ENCODE data around the genes MACROH2A1 and CXCL14.

- PRO-cap, 7 experiments = no peak in any of the 7 experiments
Observed at GRCh38 chr5:134948693-134949217, 19.0 kb upstream of the CATSPER3 start.

DNA sequence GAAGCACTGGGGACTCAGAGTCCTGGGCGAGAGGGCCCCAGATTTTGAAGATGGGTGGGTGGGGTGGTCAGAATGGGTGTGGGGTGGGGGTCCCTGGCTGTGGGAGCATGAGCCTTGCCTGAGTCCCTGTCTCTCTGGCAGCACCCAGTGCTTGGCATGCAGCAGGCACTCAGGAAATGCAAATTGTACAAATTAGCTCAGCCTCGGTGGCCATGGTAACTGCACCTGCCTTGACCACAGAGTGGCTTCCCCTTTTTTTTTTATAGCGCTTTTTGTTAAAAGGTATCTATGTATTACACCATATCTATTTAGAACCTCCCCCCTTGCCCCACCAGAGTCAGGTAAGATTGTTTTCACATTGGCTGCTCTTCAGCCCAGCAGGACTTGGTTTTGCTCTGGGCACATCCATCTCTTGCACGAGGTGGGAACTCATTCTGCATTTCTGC, 19.3 kb upstream of the PITX1 start:
- PRO-cap, 7 experiments = no peak in any of the 7 experiments

DNA sequence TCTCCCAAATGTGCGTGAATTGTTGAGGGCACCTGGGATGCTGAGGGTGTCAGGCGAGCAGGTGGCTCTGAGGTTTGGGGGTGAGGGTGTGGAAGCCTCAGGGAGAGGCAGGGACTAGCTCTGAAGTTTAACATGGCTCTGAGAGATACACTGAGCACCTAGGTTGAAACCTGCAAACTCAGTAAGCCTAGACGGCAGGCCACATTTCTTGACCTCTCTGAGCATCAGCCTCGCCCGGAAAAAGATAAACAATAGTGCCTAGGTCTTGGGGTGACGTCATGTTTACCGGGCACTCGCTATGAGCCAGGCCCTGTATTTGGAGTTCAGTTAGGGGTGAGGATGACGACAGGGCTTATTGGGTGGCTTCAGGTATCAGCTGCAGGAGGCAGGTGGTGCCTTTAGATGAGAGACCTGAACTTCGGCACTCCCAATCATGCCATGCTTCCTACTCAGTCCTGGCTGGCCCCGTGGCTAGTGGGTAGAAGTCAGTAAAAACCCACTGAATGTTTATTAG, 107.8 kb upstream of the PITX1 start:
- PRO-cap, 7 experiments = no peak in any of the 7 experiments

DNA sequence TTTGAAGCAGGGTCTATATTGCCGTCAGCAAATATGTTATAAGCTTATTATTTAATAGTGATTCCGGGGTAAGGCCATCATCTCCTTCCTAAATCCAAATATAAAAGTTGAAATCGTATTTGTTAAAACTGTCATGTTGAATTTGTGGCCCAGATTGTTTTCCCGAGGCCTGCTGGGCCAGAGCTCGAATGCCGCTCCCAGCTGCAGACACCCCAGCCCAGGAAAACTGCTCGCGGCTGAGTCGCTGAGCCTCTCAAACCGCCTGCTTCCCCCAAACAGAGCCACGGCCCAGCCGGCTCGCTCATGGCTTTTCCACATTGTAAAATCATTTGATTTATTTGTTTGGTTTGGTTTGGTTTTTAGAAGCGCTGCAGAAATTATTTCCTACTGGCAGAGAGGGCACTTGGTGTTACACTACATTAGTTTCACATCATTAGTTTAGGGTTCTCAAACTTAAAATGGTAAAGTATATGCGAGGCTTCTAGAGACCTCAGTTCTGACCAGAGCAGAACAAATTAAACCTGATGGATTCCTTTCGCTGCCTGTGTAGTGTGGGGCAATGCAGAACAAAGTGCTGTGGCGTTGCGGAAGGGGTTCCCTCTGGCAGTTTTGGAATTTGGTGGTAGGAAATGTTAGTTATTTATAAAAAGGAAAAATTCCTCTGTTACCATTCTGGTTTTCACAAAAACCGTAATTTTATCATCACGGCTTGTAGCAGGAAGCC, 156.5 kb upstream of the PITX1 start:
- PRO-cap, 7 experiments = no peak in any of the 7 experiments

DNA sequence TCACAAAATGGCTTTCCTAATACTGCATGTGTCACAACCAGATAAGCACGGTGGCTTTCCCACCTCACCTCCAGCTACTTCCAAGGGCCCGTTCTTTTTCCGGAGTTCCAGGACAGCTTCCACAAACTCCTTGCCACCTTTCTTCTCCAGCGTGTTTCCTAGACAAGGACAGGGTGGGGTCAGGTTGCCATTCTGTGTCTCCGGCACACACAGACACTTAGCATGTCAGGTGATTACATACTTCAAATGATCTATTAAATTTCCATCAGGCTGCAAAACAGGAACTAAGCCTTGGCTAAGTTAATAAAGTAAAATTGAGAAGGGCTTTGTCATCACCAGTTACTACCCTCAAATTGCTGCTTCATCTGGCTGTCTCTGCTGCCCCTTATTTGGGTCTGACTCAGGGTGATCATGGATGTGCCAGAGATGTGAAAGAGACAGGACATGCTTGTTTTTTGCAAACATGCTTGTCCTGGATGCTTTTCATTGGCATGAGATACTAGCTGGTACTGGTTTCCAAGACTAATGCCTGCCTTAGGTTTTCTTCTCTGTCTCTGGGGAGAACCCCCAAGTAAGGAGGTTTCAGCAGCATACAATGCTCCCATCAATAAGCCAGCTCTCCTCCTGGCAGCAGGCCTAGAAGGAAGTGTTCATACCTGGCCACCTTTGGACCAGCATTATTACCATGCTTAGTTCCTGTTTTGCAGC, 53.0 kb downstream of the MACROH2A1 start:
- PRO-cap, 7 experiments = no peak in any of the 7 experiments

GRCh38 chr5:135376428-135377062, 22.5 kb downstream of the MACROH2A1 start:
- PRO-cap, 7 experiments = peak in 1 of 7 experiments; most common minus-strand start chr5:135376662 (in 1)

GRCh38 chr5:135377735-135378381, 21.2 kb downstream of the MACROH2A1 start:
- PRO-cap, 7 experiments = no peak in any of the 7 experiments

GRCh38 chr5:135387411-135387916, 11.6 kb downstream of the MACROH2A1 start:
- PRO-cap, 7 experiments = no peak in any of the 7 experiments

DNA sequence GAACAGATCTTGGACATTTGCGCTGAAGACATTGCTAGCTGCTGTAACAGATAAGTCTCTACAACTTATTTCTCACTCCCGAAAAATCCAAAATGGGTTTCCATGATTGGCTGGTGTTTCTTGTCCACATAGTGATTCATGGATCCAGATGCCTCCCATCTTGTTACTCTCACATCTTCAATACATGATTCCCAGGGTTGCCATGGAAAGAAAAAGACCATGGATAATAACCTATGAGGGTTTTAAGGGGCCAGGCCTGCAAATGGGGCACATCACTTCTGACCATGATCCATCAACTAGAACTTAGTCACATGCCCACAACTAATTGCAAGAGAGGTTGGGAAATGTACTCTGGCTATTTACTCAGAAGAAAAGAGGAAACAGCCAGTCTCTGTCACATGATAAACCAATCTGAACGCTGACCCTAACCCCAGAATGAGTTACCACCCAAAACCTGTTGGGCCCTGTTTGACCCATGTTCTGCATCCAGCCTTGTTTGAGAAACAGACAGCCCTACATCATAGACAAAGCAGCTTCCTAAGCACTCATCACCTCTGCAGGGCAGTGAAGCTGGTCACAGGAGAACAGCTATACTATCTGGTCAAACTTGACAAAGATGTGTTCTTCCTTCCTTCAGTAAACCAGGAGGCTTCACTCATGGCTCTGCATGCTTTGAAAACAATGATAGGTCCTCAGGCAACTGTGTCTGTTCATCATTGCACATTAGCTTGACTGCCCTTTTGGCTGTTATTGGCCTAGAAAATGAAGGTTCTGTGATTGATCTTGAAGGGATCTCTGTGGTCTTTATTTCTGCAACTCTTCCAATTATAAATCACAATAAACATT, 5.8 kb downstream of the MACROH2A1 start:
- PRO-cap, 7 experiments = no peak in any of the 7 experiments

GRCh38 chr5:135399122-135400050, at the start of gene MACROH2A1:
MACROH2A1 (minus strand) TSS chr5:135399231.
- PRO-cap, 7 experiments = peak in 7 of 7 experiments; most common plus-strand start chr5:135399281 (in 4); most common minus-strand start chr5:135399224 (in 6)

GRCh38 chr5:135578589-135579320, at the start of gene CXCL14:
CXCL14 (minus strand) TSS chr5:135578991.
- PRO-cap, 7 experiments = no peak in any of the 7 experiments

DNA sequence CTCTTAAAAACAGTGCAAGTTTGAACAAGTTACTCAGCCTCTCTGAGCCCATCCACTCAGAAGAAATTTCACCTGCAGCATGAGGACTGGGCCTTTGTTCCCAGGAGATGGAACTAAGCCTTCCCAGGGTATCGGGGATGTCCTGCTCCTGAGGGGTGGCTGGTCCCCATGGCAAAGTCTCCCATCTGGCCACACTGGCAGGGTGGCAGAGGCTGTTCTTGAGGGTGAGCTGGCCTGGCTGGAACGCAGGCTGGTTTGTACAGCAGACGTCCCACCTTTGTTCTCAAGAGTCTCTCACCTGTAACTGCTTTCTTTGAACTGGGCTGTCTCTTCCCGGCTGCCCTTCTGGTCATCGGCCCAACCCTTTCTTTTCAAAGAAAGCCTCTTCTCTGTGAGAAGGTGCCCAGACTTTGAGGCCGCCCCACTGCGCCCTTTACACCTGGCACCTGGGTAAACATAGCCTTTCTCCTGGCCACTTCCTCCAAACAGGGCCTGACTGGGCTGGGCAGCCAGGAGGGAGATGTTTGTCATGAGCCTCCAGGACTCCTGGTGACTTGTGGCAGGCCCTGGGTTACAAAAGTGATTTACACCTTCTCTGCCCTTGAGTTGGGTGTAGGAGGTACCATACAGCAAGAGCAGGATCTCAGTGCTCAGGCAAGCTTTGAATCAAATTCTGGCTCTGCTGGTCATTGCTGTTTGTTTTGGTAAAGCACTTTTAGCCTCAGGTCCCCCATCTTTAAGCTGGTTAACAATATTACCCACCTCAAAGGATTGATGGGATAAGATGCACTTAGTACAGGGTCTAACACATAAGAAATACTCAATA, 127.1 kb upstream of the CXCL14 start:
- PRO-cap, 7 experiments = no peak in any of the 7 experiments

- PRO-cap, 7 experiments = no peak in any of the 7 experiments
Observed at GRCh38 chr5:135834836-135835750, 630 bp downstream of the SLC25A48 start.

DNA sequence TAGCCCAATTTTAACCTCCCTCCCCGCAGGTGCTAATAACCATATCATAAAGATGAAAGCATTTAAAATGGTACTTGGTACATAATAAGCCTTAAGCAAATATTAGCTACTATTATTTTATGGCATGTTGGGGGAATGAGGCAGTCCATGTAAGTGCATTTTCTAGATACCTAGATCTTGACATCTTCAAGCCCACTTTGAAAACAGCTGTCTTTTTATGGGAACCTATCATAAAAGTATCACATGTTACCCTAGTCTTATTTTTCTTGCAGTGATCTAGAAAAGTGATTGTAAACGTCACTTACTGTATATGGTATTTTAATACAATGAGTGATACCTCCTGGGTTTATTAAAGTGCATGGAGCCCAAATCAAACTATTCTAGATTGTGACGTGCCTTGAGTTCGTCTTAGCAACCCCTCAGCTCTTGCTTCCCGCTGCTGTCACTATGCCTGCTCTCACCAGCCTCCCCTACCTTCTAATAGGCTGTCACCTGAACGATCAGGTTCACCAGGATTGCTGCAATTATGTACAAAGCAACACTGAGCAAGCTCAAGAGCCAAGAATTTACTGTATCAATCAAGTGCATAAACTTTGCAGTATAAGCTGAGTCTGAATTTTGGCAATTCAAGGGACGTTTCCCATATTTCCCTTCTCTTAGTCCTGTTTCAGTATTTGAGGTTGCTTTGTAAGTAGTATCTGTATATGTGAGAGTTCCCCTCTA, 3.1 kb downstream of the LECT2 start:
- PRO-cap, 7 experiments = no peak in any of the 7 experiments

DNA sequence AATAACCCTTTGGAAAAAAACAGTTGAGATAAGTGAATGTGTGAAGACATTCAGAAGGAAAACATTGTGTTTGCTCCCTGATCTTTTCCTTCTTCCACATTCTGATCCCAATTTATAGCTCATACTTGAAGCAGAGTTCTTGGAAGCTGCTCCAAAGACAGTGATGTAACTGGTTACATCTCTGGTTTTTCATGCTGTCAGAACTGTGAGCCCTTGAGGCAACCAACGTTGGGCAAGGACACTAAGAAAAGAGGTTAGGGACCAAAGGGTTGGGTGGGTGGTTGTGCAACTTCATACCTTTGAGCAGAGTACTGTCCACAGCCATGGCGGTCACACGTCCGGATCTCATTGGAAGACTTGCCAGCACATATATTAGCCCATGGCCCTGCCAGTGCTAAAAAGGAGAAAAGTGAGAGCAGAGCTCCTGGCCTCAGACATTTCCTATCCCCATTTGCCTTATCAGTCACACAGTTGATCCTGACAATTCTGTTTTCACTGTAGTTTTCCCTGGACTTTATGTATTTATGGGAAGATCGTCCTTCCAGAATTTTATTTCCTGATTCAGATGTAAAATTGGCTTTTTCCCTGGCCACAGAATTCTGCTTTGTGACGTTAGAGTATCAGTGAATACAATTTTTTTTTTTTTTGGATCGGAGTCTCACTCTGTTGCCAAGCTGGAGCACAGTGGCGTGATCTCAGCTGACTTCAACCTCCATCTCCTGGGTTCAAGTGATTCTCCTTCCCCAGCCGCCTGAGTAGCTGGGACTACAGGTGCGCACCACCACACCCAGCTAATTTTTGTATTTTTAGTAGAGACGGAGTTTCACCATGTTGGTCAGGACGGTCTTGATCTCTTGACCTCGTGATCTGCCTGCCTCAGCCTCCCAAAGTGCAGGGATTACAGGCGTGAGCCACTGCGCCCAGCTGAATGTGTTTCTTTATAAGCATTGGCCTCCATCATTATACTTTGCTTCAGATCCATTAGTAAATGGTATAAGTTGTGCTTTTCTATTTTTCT, 1.9 kb downstream of the LECT2 start:
- PRO-cap, 7 experiments = no peak in any of the 7 experiments

DNA sequence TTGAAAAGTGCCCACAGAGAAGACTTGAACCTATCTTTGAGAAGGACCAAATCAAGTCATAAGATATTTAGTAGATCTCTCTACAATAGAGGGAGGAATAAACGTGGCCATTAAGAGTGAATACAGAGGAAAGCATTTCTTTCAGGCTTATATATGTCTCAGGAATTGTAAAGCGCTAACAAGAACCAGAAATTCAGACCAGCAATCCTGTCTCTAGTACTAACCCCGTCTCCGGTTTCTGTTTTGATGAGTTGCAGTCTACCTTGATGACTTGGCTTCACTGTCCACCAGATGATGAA, 8.6 kb upstream of the TGFBI start:
- PRO-cap, 7 experiments = no peak in any of the 7 experiments

DNA sequence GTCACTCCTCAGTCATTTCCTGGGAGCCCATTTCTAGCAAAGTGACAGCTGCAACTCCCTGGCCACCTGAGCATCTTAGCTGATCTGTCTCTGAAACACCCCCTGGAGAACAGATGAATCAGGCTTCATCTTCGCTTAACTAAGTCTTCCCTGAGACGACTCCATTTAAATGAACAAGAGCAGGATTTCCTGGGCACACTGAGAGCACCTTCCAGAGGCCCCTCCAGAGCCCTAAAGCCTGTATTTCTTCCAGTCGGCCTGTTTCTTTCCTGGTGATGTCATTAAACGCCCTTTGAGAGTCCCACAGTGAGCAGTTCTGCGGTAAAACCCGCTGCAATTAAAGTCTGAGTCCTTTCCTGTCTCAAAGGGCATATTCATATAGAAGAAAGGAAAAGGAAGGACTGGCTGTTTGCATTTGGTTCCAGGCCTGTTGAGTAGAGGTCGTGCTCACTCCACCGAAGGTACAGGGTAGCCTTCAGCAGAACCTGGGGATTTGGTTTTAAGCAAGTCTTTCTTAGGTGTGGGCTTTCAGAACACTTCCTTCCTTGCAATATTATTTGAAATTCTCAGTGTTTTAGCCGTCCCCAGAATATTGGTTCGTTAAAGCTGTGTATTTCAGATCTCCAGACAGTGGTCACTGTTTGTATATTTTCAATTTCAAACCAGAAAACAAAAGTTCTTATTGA, 14.1 kb downstream of the TGFBI start:
- PRO-cap, 7 experiments = no peak in any of the 7 experiments

- PRO-cap, 7 experiments = no peak in any of the 7 experiments
Observed at GRCh38 chr5:136046112-136047070, 17.6 kb downstream of the TGFBI start.

GRCh38 chr5:136082274-136082890, 50.3 kb upstream of the SMAD5 start:
- PRO-cap, 7 experiments = no peak in any of the 7 experiments

- PRO-cap, 7 experiments = no peak in any of the 7 experiments
Observed at GRCh38 chr5:136087928-136088620, 44.6 kb upstream of the SMAD5 start.

Data from T-cell (primary cell).